Parietal lobe (tissue), 2 donors: ENCODE results near the gene SUMO2.

GRCh38 chr17:75011734-75012276, 665 bp upstream of the MRPL58 start:
- RAMPAGE, long total RNA: no peak

GRCh38 chr17:75019422-75020032, 7.1 kb downstream of the MRPL58 start:
- RAMPAGE, long total RNA: no peak

- RAMPAGE, long total RNA: no peak
These were observed 3.5 kb upstream of the SLC16A5 start for GRCh38 chr17:75084216-75084634.

- RAMPAGE, long total RNA: no peak
These were observed 2.0 kb downstream of the SLC16A5 start for GRCh38 chr17:75089708-75090226.

- RAMPAGE, long total RNA: no peak
These were observed 7.3 kb downstream of the NT5C start for GRCh38 chr17:75124184-75124724.

DNA sequence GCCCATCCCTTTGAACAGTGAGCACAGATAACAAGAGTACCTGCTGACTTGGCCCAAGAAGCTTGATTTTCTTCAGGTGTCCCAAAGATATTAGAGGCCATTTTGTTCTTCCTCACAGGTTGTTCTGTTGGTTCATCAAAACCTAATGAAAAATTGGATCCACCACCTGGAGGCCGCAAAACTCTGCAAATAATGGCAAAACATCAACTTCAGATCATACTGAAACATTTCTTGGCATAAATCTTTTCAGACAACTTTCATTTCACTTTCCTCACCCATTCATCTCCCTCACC, 5.9 kb downstream of the JPT1 start:
- RAMPAGE, long total RNA: no peak

DNA sequence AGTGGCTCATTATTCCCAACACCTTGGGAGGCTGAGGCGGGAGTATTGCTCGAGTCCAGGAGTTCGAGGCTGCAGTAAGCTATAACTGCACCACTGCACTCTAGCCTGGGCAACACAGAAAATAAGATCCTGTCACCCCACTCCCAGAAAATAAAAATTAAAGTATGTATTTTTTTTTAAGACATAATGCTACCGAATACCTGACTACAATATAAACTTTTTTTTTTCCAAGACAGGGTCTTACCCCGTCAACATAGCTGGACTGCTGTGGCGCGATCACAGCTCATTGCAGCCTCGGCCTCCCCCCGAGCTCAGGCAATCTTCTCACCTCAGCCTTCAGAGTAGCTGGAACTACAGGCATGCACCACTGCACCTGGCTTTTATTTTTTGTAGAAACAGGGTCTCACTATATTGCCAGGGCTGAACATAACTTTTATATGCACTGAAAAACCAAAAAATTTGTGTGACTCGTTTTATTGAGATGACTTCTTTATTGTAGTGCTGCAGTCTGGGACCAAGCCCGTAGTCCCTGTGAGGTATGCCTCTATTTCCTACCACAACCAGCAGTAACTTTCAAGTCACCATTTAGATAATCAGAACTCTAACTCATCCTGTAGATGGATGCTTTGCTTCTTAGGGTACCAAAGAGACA, 9.3 kb upstream of the JPT1 start:
- RAMPAGE, long total RNA: no peak

DNA sequence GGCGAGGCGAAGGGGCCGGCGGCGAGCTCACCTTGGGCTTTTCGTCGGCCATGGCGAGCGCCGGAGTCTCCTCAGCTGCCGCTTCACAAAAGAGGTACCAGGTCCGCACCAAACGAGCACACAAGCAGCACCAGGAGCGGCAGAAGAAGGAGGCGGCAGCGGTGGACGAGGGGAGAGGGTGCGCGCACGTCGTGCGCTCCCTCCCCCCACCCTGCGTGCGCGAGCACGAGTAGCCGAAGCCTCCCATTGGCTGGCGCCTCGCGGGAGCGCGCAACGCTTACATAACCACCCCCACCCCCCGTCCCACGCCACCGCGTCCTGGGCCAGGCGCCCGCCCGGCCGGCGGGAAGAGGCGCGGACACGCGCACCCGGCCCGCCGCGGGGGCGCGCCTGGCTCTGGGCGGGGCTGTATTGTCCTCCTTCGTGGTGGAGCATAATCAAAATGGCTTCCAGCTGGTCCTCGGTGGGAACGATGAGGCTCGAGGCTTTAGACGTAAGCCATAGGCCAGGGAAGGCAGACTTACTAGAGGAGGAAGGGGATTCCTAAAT, at the start of gene SUMO2:
Gene SUMO2, minus strand, starts transcription at position 177 of the 549 bp plus-strand sequence.
- RAMPAGE, long total RNA: start-site peak on the minus strand centred at position 161 of the sequence, 105 bp wide, 6,313 and 3,250 reads in 2 replicates

DNA sequence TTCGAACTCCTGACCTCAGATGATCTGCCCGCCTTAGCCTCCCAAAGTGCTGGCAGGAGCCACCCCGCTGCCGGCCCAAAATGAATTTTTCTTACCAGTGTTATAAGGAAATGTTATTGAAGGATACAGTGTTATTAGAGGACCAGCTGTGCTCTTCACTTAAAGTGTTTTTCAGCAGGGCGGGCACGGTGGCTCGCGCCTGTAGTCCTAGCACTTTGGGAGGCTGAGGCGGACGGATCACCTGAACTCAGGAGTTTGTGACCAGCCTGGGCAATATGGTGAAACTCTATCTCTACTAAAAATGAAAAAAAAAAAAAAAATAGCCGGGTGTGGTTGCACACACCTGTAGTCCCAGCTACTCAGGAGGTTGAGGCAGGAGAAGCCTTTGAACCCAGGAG, 2.5 kb downstream of the NUP85 start:
- RAMPAGE, long total RNA: no peak

- RAMPAGE, long total RNA: no peak
These were observed 4.2 kb downstream of the NUP85 start for GRCh38 chr17:75209681-75210124.

DNA sequence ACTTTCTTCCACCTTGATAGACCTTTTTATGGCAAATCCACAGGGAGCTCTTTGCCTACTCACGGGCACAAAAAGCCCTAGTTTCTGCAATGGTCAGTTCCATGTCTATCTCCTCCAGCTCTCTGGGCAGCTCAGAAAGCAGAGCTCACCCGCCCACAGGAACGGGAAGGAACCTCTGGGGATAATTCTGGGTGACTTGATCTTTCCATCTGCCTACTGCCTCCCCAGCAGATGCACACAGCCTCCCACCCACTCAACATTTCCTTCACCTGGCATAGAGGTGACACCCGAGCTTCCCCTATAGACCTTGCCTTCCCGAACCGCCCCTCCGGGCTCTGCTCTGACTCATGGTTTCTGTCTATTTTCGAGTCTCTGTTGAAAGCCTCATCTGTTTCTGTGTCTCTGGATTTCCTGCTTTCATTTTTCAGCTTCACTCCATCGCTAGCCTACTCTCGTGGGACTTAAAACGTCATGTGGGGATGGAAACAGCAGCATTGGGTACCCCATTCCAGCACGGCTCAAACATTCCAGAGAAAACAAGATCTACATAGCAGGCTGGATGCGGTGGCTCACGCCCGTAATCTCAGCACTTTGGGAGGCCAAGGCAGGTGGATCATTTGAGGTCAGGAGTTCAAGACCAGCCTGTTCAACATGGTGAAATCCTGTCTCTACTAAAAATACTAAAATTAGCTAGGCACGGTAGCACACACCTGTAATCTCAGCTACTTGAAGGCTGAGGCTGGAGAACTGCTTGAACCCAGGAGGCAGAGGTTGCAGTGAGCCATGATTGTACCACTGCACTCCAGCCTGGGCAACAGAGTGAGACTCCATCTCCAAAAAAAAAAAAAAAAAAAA, 11.3 kb downstream of the GGA3 start:
- RAMPAGE, long total RNA: no peak

- RAMPAGE, long total RNA: no peak
These were observed 5.3 kb downstream of the GGA3 start for GRCh38 chr17:75255830-75256863.

- RAMPAGE, long total RNA: no peak
These were observed 640 bp downstream of the MIF4GD start for GRCh38 chr17:75270115-75271067.

DNA sequence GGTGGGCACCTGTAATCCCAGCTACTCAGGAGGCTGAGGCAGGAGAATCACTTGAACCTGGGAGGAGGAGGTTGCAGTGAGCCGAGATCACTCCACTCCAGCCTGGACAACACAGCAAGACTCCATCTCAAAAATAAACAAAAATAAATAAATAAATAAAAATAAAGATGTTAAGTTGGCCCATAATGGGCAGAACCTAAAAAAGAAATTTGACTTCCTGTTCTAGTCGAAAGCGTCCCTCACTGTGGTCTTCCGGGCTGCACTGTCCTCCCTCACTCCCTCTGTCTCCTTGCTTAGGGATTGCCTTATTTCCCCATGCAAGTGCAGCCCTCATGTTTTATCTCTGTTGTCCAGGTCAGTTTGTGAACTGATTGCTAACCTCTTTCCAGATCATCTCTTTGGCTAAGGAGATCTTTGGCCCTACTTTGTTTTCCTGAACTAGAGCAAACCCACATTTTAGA, 5.8 kb upstream of the SLC25A19 start:
- RAMPAGE, long total RNA: no peak

- RAMPAGE, long total RNA: no peak
These were observed 574 bp downstream of the TMEM94 start for GRCh38 chr17:75456768-75457649.

GRCh38 chr17:75549740-75550236, 24.3 kb downstream of the LLGL2 start:
- RAMPAGE, long total RNA: no peak

DNA sequence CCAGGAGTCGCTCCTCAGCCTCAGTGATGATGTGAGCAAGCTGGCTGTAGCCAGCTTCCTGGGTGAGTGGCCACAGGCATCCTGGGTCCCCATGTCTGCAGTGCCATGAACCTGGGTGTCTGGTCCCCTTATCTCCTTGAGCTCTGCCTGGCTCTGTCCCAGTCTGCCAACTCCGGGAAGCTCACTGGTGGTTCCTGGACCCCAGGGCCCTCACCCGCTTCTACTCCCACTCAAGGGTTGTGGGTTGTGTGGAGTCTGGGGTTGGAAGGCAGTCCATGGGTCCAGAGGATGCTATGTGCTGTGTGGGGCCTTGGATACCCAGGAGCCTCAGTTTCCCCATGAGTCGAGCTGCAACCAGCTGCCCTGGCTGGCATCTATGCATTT, 11.7 kb upstream of the SMIM5 start:
- RAMPAGE, long total RNA: no peak

DNA sequence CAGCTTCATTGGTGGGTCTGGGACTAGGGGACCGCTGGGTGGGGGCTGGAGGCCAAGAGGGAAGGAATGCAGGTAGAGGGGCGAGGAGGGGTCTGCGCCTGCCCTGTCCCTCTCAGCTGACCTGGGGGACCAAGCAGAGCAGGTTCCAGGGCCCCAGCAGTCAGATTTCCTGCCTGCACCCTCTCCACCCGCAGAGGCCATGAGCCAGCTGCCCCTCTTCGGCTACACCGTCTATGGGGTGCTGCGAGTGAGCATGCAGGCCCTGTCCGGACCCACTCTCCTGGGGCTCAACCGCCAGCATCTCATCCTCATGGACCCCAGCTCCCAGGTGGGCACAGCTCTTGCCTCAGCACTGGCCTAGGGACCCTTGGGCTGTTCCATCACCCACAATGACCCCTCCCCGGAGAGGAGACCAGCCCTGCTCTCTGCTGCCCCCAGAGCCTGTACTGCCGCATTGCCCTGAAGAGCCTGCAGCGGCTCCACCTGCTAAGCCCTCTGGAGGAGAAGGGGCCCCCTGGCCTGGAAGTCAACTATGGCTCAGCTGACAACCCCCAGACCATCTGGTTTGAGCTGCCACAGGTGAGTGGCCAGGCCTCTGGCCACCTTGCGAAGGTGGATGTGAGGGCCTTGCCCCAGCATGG, 7.5 kb upstream of the SMIM5 start:
- RAMPAGE, long total RNA: no peak

DNA sequence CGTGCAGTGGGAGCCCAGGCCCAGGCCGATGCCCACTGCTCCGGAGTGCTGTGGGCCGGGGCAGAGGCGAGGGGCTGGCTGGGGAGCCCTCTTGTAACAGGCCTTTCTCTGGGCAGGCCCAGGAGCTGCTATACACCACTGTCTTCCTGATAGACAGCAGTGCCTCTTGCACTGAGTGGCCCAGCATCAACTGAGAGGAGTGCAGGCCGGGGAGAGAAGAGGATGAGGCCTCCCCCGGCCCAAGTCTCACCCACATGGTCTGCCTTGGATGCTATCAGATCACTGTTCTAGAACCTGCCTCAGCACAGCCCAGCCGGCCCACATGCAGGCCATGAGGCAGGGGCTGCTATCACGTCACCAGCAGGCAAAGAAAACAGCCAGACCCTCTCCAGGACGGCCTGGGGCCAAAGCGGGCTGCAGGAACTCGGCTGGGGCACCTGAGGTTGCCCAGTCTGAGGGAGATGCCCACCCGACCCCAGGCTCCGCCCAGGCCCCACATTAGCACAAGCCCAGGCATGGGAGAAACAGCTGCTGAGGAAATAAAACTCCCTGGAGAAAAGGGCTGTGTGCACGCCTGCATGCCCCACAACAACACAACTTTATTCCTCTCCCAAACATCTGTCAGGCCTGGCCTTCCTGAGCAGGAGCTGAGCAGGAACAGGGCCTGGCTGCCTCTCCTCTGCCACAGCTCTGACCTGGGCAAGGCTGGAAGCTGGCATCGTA, 6.8 kb upstream of the SMIM5 start:
- RAMPAGE, long total RNA: no peak

- RAMPAGE, long total RNA: no peak
These were observed 5.0 kb upstream of the SMIM5 start for GRCh38 chr17:75628214-75628675.